Neuron (in vitro differentiated cells): ENCODE results near the genes ACSM3 and CRYM.

GRCh38 chr16:19068220-19068560, 776 bp downstream of the COQ7 start:
- PRO-cap = no peak

GRCh38 chr16:19095771-19096070, 18.0 kb upstream of the ITPRIPL2 start:
- PRO-cap = no peak

DNA sequence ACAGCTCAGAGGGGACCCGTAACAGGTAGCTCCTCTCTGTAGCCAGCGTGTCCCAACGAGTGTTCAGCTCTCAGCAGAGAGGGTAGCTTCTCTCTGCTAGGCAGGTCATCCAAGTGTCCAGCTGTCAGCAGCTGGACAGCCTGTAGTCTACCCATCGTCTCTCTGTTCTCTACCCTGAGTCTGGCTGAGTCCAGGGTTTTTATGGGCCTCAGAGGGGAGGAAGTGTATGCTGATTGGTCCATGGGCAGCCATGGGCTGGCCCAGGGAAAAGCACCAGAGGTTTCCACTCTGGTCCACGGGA, 45.3 kb upstream of the CLEC19A start:
- PRO-cap = no peak

DNA sequence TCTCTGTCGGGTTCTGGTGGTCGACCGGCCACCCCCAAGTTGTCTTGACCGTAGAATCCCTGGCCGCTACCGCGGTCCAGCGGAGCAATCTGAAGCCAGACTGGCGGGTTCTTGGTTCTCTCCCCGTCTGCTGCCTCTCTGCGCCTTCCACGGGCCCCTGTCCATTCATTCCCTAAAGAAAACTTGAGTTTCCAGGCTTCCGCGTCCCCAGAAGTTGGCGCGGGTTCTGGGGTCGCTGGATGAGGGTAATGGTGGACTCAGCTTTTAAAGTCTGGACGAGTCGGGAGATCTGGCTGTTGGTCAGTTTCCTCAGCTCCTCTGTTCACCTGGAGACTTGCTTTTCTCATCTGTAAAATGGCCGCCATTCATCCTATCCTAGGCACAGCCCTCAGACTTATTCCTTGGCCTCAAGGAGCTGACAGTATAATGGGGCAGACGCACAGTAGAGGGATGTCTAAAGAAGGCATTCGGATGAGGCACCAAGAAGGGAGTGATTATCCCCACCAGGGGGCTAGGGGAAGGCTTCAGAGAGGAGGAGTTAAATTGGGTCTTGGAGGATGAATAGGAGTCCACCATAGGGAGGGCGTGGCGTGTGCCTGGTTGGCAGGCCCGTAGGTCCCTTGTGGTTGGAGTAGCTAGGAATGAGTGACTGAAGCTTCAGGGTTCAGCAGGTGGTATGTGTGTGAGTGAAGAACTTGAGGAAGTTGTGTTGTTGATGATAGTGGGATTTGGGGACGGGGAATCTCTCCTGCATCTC, 507 bp downstream of the VPS35L start:
- PRO-cap = bidirectional peak, plus-strand start outside the sequence, minus-strand start at position 132 of the sequence; unidirectional peak, minus-strand start at position 266 of the sequence; unidirectional peak, minus-strand start at position 492 of the sequence

DNA sequence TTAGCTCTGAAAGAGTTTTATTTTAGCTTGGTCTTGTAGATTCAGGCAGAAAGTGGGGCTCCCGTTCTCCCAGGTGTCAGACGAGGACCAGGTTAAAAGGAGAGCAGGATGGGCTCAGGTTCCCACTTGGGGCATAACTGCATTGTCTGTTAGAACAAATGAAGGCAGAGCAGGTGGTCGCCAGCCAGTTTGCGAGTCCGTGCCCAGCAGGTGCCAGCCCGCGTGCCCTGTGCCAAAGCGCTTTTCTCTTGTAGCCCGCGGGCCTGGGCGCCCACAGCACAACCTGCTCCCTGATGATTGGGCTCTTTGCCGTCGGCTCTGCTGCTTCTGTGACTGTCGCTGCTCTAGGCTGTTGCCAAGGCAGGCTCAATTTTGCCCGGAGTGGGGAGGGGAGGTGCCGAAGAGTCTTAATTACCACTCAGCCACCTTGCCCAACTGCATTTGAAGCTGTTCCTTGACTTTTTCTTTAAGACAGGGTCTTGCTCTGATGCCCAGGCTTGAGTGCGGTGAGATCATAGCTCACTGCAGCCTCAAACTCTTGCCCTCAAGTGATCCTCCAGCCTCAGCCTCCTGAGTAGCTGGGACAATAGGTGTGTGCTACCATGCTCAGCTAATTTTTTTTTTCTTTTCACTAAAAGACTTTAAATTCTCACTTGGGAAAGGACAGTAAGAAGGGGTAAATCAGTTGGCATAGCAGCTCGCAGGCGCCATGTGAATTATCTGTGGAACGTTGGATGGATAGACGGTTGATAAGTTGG, 21.0 kb downstream of the KNOP1 start:
- PRO-cap = no peak

DNA sequence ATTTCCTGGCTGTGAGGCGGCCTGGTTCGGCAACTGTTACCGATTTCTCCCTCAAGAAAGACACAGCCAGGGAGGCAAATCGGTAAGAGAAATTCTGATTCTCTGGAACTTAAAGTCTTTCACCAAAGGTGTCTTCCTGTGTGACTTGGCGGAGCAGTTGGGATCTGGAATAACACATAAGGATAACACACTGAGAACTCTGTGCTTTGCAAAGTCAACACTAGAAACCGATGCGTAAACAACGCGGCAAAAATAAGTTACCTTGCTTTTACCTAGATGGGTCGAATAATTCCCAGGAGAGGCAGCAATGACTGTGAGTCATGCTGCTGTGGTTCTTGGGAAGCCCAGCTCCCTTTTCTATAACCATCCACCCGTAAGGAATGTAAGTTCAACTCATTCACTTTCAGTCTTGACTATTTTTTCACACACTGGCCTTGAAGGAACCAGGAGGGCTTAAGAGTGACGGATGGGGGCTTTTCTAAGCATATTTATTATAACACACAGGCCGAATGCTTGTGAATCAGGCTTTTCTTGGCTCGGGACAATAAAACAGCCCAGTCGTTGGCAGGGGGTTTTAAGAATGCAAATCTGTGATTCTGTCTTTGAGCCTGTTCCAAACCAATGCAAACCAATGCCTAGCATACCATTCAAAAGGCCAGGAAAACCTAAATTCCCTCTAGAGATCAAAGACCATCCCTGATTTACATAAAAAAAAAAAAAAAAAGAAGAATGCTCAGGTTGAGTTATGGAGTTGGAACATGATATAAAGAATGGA, 24.1 kb downstream of the GPRC5B start:
- PRO-cap = no peak

GRCh38 chr16:20284260-20284504, 43.1 kb downstream of the GP2 start:
- PRO-cap = unidirectional peak, minus-strand start at chr16:20284328

- PRO-cap = no peak
Observed at GRCh38 chr16:20673778-20674322, 23.6 kb downstream of the ACSM1 start.

DNA sequence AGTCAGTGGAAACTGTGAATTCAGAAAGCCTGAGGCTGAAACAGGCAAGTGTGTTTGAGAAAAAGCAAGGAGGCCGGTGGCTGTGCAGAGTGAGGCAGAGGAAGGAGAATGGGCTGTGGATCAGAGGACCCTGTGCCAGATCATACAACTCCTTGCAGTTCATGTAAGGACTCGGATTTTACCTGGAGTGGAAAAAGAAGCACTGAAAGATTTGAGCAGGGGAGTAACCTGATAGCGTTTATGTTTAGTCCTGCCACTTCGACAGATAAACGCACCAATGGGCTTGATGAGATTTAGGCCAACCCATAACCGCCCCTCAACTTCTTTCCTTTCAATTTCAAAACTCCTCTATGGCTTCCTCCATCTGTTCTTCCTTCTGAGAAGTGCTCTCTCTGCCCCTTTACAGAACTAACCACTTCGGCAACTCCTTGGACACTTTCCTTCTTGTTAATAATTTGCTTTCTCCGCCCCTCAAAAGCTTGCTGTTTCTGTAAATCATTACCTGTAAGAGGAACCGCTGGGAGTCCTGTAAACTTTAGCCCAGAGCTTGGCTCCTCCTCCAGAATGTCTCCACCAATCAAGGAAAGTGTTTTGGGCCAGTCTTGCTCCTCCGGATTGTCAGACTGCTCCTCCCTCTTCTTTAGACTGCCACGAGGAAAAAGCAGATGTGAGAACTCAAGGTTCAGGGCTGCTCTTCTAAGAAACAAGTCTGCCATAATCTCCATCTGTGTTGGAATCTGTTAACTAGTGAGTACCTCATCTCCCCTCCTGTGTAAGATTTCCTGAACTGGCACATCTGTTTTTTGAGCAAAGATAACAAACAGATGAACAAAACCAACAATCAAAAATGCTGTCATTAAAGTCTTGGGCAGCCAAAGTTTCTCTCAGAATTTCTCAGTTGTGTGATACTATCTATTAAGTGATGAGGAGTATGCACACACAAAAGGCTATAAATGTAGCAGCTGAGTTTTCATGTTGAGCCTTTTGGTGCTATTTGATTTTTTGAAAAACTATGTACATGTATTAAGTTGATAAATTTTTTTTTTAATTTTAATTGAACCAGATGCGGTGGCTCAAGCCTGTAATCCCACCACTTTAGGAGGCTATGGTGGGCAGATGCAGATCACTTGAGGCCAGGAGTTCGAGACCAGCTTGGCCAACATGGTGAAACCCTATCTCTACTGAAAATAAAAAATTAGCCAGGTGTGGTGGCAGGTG, at the start of gene ACSM3:
Gene ACSM3 (plus strand): TSS at position 636 of the 1,218 bp plus-strand sequence.
- PRO-cap = no peak

DNA sequence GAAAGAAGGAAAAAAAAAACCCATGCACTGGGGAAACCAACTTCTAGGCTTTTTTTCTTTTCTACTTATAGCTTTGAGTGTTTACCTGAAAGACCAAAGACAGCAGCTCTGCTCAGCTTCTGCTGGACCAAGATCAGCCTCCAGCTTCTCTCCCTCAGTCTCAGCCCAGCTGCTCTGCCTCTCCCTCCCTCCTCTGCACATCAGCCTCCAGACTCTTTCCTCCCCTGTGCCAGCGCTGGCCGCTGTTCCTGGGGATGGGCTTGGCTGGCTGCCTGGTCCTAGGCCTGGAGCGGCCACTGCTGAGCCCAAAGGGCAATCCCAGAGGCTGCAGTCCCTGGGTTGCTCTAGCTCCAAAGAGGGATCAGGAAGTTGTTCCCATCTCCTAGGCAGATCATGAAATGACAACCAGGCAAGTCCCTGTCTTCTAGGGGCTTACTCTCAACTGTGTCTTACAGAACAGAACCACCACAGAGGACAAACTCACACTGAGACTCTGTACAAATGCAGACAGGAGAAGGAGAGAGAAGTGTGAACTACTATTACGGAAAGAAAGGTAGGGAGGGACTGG, 31.3 kb downstream of the DCUN1D3 start:
- PRO-cap = no peak

GRCh38 chr16:20878829-20879113, 21.4 kb downstream of the DCUN1D3 start:
- PRO-cap = no peak

GRCh38 chr16:20897977-20898750, 2.0 kb downstream of the DCUN1D3 start:
- PRO-cap = no peak

DNA sequence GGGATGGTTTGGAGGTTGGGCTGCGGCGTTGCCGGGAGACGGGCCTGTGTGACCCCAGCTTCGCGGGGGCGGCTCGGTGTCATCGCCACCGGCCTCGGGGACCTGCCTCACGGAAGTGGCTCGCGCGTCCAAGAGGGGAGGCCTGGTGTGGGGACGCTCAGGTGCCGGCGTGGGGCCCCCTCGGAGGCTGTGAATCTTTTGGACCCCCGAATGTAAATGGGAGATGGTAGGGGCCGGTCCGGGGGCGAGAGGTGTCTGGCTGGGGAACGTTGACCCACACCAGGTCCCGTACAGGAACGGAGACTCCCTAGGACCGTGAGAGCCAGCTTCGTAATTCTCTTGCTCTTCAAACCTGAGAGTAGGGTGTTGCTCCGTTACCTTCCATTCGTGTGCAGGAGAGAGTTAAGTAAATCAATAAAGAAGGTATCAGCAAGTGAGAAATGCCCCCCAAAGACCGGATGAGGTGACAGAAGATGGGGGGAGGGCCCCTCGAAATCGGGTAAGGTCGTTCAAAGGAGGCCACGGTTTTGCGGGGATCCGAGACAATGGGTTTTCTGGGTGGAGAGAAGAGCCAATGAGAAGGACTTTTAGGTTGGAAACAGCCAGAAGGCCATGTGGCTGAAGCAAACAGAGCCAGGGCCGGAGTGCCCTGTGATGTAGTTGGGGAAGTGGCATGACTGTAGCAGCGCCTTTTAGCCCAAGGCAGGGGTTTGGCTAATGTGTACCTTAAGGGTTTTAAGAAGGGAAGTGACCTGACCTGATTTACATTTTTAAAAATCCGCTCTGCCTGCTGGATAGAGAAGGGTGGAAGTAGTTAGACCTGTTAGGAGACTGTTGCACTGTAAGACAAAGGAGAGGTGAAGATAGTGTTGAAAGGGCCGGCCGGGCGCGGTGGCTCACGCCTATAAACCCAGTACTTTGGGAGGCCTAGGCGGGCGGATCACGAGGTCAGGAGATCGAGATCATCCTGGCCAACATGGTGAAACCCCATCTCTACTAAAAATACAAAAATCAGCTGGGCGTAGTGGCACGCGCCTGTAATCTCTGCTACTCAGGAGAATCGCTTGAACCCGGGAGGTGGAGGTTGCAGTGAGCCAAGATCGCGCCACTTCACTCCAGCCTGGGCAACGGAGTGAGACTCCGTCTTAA, 767 bp downstream of the LYRM1 start:
- PRO-cap = bidirectional peak, plus-strand start at position 626 of the sequence, minus-strand start at position 547 of the sequence; bidirectional peak, plus-strand start at position 854 of the sequence, minus-strand start at position 848 of the sequence; bidirectional peak, plus-strand start at position 1,057 of the sequence, minus-strand start at position 1,077 of the sequence

DNA sequence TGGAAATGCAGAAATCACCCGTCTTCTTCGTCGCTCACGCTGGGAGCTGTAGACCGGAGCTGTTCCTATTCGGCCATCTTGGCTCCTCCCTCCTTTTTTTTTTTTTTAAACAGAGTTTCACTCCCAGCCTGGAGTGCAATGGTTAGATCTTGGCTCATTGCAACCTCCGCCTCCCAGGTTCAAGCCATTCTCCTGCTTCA, 102.1 kb downstream of the DNAH3 start:
- PRO-cap = unidirectional peak, minus-strand start at position 91 of the sequence

GRCh38 chr16:21161135-21161518, 2.7 kb downstream of the LDAF1 start:
- PRO-cap = no peak

GRCh38 chr16:21277855-21278905, at the start of gene CRYM:
CRYM (minus strand) TSS chr16:21278290.
- PRO-cap = unidirectional peak, minus-strand start at chr16:21278338

DNA sequence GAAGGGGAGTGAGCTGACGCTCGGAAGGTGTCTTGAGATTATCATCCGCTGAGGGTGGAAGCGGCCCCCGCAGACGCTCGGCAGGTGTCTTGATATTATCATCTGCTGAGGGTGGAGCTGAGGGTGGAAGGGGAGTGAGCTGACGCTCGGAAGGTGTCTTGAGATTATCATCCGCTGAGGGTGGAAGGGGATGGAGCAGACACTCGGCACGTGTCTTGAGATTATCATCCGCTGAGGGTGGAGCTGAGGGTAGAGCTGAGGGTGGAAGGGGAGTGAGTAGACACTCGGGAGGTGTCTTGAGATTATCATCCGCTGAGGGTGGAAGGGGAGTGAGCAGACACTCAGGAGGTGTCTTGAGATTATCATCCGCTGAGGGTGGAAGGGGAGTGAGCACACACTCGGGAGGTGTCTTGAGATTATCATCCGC, 126.5 kb upstream of the CRYM start:
- PRO-cap = no peak

- PRO-cap = no peak
Observed at GRCh38 chr16:21501310-21501513, 98.2 kb upstream of the METTL9 start.

- PRO-cap = no peak
Observed at GRCh38 chr16:21836197-21836634, 21.3 kb downstream of the NPIPB4 start.

DNA sequence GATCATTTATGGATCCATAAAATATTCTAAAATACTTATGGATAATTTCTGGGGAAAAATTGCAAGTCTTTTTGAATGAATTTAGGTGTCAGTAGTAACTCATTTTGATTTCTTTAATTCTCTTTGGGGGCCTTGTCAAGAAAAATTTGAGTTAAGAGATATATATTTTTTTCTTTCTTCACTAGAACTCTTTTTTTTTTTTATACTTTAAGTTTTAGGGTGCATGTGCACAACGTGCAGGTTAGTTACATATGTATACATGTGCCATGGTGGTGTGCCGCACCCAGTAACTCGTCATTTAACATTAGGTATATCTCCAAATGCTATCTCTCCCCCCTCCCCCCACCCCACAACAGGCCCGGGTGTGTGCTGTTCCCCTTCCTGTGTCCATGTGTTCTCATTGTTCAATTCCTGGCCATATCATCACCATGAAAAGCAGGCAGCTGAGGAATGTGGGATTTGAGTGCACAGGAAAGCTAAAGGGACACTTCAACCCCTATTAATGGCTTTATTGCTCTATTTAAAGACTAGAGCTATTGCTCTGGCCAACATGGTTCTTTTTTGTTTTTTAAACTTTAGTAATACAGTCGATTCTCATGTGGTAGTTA, 37.9 kb downstream of the MOSMO start:
- PRO-cap = no peak